Mesenchymal stem cell of adipose (primary cell): Measurements from ENCODE around the gene PLD6.

DNA sequence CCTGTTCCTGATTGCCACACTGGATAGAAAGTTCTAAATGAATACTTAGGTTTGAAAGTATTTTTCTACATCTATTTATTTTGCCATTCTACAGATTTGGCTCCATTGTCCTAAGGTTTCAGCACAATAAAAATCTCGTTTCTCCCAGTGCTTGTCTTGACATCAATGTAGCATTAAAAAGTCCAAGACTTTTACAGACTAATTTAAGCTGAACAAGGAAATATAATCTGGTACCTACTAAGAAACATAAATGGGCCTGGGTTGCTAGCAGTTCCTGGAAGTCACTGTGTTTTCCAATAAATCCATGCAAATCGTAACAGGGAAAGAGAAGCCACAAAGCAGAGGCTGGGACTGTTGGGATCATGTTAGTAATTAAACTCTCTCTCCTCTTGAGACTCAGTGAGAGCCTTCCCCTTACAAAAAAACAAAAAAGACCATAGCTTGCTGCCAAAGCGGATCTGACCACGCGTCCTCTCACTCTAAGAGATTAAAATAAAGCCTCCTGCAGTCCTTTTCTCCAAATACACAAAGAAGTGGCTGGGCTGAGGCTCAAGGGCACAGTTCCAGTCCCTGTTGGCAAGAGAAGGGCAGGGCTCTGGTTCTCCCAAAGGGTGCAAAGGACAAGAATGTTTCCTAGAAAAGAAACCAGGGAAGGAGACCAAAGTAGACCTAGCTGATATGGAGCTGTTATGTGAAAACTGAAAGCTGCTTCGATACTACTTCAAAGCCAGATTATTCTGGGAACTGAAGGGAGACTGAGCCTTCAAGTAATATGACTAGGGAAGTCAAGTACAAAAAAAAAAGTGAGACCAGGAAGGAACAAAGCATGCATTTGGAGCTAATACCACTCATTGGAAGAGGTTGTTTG lies 38.5 kb downstream of the PIGL start:
- CAGE, long polyA plus RNA = no peak

GRCh38 chr17:16287272-16287946 lies 65.9 kb downstream of the CENPV start:
- CAGE, long polyA plus RNA = no peak

- CAGE, long polyA plus RNA = no peak
These were observed 39.8 kb downstream of the CENPV start for GRCh38 chr17:16313348-16313995.

GRCh38 chr17:16378707-16379283 lies 2.1 kb upstream of the UBB start:
- CAGE, long polyA plus RNA = no peak

DNA sequence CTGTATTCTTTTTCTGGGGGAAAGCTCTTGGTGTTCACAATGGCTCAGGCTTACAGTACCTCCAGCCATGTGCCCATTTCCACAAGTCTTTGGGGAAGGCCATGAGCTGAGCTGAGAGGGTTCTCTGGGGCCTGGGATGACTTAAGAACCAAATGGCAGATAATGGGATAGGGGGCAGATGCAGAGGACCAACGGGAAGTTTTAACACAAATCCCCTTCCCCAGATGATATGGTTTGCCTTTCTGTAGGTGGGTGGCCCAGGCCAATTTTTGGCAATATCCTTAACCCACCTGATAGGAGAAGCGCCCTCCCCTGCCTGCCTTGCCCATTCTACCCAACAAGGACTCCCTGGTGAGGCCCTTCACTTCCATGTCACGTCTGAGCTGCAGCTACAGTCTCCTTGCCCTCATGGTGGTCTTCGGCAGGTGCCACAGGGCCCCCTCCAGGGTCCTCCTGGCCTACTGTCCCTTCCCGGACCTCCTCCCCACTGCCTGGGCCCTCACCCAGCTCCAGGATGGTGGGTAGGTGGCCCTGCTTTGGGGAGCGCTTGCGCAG lies 27.9 kb downstream of the TRPV2 start:
- CAGE, long polyA plus RNA = no peak

- CAGE, long polyA plus RNA = no peak
These were observed 20.4 kb downstream of the LRRC75A start for GRCh38 chr17:16471507-16472130.

GRCh38 chr17:16599491-16599947 lies 30.5 kb upstream of the ZNF287 start:
- CAGE, long polyA plus RNA = no peak

DNA sequence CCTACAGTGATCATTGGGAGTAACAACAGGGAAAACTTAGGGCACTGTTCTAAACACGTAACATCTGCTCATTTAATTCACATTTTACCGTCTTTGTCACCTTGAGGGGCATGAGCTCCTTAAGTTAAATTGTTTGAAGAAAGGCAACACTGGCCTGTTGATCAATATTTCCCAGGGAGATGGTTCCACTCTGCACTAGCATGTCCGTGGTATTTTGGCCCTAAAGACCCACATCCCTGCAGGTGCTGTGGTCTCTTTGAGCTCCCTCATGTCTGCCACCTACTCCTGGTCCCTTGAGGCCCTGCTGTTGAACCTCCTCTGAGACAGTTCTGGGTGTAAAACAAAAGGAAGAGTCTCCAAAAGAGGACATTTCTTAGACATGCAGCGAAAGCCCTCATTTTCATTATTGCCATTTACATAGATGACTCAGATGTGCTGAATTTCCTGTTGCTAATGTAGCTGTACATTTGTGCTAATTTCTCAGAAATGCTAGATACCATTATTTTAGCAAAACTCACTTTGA lies 4.2 kb upstream of the TNFRSF13B start:
- CAGE, long polyA plus RNA = no peak

DNA sequence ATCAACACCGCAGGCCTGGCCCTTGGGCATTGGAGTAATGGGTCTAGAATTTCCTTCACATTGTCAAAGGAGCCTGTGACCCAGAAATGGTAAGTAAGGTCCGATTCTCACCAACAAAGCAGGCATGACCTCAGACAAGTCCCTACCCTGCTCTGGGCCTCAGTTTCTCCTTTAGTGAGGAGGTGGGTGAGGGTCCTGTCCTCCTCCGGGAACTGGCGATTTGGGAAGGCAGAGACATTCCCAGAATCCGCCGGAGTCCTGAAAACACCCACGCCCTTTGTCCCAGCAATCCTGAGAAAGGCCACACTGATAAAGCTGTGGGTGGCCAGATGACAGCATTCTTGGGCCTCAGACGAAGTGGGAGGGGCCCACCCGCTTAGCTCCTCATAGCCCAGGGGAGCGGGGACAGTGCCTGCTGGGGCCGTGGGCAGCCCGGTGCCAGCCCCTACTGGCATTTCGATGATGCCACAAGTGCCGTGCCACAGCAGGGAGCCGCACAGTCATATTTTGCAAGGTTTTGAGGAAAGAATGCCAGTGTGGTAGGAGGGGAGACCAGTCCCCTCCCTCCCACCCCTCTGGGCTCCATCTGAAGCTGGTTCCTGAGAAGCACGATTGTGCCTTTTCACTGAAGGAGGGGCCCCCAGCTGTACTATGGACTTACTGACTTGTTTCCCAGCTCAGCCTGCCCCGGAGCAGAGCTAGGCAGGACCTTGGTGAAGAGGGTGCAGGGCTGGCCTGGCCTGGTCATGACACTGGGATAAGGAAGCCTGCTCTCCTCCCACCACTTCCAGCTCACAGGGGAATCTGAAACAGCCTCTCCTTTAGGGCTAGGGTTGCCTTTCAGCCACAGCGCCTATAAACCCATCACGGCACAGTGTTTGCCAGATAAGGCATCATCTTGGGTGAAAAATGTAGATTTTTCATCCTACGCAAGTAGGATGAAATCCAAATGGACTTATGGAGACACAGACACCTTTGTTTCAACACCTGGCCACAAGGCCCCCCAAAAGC lies 20.9 kb upstream of the MPRIP start:
- CAGE, long polyA plus RNA = no peak

DNA sequence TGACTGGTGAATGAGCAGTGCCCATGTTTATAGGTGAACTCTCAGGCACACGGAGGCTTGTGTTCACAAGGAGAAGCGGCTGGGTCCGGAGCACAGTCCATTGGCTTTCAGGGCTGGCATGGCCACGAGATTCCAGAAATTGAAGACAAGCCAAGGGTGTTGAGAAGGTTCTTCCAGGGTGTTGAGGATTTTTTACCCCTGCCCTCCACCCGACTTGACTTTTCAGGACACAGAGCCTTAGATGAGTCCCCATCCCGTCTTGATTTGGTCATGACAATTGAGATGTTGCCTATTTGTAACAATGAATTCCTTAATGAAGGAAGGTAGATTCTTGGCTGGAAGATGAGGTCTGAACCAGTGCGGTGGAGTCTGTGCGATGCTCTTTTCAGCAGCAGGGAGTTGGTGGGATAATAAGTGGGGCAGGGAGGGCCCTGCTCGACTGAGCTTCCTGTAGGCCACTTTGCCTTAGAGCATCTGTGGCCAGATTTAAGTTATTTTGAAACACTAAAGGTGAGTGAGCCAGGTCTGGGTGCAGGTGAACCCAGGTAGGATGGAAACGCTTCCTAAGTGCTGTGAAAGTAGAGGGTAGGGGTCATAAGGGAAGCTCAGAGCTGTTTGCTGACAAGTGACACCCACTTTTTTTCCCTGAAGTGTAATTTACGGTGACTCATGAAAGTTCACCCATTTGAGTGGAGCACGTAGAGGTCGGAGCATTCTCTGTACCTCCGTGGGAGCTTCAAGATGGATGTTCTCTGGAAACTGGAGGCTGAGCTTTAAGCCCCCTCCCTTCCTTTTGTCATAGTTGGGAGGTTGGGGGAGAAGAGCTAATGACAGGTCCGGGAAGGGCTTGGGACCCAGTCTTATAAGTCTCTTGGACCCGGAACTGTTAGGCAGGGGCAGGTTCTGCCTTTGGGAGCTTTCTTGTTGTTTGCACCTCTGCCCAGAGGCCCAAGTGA lies 44.1 kb downstream of the MPRIP start:
- CAGE, long polyA plus RNA = no peak

GRCh38 chr17:17126467-17126994 lies 79.6 kb downstream of the PLD6 start:
- CAGE, long polyA plus RNA = no peak

DNA sequence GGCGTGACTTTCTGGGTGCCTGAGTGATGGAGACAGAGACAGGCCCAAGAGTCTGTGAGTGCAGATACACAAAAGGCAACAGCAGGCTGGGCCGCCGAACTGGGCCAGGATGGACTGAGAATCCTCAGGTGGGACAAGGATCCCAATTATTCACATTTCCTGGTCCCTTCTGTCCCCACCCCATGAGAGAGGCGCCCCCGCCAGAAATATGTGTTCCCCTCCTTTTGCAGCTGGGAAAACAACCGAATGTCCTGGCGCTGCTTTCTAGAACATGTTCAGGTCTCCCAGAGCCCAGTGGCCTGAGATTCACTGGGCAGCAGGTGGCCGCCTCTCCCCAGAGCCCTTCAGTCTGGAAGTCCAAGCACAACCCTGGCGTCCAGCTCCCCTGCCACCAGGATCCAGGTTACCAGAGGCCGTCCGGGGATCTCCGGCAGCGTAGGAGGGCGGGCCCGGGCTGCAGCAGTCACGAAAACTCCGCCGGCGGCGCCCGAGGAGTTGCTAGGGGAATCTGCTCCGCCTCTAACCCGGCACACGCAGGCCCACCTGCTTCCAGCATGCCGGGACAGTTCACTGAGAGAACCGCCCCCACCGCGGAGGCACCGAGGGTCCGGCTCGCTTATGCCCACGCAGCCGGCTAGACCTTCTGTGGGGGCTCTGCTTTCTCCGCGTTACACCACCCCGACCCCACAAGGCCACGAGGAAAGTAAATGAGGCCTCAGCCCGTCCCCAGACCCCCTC lies 920 bp downstream of the PLD6 start:
- CAGE, long polyA plus RNA = no peak

DNA sequence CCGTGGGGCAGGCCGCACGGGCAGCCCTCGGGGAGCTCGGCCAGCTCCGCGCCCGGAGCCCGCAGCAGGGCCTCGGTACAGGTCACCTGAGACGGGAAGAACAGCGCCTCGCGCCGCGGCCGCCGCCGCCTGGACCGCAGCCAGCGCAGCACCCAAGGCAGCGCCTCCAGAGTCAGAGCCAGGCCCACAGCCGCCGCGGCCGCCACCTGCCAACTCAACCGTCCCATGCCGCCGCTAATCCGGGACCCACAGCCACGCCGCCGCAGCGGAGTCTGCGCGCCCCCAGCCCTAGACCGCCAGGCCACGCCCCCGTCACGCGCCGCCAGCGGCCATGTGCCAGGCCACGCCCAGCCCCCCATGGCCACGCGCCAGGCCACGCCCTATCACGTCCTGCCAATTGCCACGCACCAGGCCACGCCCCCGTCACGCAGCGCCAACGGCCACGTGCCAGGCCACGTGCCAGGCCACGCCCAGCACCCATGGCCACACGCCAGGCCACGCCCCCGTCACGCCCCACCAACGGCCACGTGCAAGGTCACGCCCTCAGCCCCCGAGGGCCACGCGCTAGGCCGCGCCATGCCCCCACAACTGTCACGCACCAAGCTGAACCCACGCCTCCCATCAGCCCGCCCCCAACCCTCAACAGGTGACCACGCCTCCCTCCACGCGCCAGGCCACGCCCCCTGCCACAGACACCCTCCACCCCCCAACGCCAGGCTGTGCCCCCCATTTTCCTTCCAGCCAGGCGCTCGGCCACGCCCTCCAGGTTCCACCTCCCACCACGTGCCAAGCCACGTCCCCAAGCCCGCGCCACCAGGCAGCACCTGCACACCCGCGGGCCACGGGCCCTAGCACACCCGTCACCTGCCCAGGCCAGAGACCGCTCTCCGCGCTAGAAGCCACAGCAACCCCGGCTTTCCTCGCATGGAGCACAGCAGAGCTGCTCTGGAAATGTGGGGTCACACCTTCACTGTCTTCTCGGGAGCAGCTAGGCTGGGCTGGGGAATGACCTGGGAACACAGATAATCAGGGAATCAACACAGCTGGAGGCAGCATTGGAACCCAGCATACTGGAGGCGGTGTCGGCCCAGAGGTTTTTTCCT lies at the start of gene PLD6:
TSS of gene PLD6 (minus strand) at position 274 of the 1,103 bp plus-strand sequence.
- CAGE, long polyA plus RNA = no peak

- CAGE, long polyA plus RNA = no peak
These were observed 83.0 kb downstream of the NT5M start for GRCh38 chr17:17386075-17386574.

GRCh38 chr17:17413761-17414852 lies 62.7 kb upstream of the MED9 start:
- CAGE, long polyA plus RNA = no peak

DNA sequence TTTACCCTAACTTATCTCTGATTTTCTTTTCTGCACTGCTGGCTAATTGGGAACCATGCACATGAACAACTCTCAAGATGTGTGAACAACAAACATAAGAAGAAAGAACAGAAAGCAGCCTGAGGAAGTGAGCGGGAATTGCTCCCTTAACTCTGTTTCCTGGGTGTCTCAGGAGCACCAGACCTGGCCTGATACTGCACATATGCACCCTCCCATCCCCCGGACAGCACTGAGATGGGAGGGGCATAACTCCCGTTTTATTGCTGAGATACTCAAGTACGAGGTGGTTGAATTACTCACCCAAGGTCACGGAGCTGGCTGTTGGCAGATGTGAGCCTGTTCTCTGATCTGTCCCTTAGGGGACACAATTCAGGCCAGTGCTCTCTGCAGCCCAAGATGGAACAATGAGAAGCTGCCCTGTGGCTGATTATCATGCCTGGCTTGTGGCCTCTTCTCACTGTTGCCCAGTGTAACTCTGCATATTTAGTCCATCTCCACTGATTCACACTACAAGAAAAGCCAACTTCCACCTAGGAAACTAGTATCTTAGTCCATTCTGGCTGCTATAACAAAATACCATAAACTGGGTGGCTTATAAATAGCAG lies 9.1 kb upstream of the MED9 start:
- CAGE, long polyA plus RNA = no peak

DNA sequence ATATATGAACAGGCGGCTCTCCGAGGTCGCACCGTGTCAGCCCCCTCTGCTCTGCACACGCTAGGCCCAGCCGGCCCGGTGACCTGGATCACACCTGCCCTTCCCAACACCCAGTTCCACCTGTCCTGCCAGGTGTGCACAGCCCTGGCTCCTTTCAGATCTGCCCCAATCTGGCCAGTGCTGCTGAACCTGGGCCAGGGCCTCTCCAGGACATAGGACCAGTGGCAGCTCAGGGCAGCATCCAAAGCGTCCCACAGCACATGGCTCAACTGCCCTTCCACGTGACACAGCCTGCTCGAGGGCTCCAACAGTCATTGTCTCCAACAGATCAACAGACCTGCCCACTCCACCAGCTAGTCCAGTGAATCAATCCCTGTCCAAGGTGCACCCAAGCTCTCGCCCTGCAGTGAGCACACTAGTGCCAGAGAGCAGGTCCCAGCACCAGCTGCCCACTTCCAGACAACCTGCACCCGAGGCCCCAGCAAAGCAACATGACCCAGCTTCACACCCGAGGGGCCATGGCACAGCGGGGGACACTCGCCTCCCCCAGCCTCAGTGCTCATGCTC lies 33.0 kb upstream of the RASD1 start:
- CAGE, long polyA plus RNA = no peak

DNA sequence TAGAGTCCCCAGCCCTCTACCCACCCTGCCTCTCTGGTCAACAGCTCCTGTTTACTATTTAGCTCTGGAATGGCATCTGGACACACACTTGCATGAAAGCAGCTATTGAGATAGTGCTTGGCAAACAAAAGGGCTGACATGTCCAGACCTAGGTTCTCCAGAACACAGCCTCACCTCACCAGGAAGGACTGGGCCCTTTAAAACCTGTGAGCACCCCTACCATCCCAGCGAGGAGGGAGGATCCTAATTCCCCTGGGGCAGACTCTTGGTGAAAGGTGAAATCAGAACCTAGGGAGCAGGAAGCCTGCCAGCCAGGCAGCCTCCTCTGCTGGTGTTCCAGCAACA lies 38.8 kb downstream of the RAI1 start:
- CAGE, long polyA plus RNA = no peak

GRCh38 chr17:17781768-17782634 lies 54.8 kb downstream of the SREBF1 start:
- CAGE, long polyA plus RNA = no peak

- CAGE, long polyA plus RNA = no peak
These were observed 54.1 kb downstream of the SREBF1 start for GRCh38 chr17:17782635-17783067.